HGPS cell (cell line): ENCODE results near the gene MC3R.

GRCh38 chr20:53597535-53598173, 4.0 kb upstream of the ZNF217 start:
- RRBS: no CpG with 5 or more reads among the region's 4 CpGs

GRCh38 chr20:53623048-53624342, 29.9 kb upstream of the ZNF217 start:
- RRBS: no CpG with 5 or more reads among the region's 17 CpGs

DNA sequence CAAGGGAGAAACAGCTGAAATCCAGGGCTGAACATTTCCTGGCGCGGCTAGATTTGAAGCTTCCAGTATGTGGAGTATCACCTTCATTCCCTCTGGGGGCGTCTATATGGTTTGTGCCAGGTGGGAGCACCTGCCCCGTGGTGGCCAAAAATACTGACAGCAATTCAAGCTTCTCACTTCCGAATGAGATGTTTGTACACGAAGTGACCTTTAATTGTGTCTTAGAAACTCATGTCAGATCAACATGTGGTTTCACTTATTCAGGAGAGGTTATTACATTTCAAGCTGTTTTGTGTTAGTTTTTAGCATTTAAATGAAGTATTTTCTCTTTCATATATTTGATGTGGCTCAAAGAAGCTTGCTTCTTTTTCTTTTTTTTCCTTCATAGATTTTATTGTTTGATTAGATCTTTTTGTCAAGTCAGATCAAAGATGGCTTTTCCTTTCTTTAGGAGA, 67.4 kb upstream of the ZNF217 start:
- RRBS: no CpG with 5 or more reads among the region's 6 CpGs

GRCh38 chr20:53696894-53697172, 103.2 kb upstream of the ZNF217 start:
- RRBS: no CpG with 5 or more reads among the region's 7 CpGs

DNA sequence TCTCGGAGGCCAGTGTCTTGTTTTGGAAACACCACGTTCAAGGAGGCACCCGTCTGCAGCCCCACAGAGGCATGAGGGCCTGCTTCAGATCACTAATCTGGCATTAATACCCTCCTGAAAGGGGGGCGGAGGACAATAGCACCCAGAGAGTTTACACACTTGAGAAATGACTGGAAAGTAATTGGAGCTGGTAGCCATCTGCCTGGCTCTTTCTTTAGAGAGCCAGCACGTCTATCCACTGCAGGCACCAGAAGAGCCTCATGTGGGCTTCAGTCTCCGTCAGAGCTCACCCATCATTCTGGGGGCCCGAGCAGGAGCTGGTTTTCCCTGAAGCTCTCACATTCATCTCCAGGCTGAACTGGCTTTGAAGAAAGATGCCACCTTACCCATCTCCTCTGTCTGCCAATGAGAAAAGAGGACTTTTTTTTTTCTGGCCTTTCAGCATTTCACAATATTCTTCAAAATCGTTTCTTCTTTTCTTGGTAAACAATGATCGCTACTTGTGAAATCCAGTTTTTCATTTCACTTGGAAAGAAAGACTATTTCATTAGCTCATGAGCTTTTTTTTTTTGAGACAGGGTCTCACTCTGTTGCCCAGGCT, 124.6 kb upstream of the ZNF217 start:
- RRBS: no CpG with 5 or more reads among the region's 9 CpGs

- RRBS: no CpG with 5 or more reads among the region's 5 CpGs
Measured at GRCh38 chr20:53767135-53767497, 173.5 kb upstream of the ZNF217 start.

DNA sequence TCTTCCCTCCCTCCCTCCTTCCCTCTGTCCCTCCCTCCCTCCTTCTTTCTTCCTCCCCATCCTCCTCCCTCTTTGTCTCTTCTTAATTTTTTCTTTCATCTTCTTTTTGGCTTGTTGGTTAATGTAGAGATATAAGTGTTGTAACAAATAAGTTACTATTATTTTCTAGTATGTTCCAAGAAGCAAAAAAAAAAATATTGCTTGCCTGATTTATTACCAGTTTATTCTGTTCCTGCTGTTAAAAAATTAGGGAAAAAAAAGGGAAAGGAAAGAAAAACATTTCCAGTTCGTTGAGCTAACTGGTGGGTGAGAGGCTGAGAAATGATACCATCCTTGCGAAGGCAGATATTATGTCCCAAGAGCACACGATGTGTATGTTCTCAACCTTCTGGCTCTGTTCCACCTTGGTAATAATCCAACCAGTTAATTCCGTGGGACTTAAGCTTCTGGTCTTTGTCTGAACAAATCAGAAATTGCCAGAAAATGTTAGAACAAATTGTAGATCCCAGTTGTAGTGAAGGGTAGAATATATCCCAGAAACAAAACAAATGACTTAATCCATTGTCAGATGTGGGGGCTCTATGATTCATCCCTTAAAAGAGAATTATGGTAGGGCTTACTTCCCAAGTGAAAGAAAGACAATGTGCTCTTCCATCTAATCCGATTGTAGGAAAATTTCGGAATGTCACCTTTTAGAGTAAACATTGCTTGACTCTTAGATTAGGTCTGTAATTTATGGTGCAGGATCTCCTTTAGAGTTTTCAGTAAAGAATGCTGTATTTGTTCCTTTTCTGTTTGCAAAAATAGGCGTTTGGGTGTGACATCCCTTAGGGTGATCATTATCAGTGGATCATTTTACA, 234.3 kb upstream of the ZNF217 start:
- RRBS: no CpG with 5 or more reads among the region's 7 CpGs

- RRBS: no CpG with 5 or more reads among the region's 11 CpGs
Measured at GRCh38 chr20:53835409-53836082, 234.8 kb downstream of the BCAS1 start.

- RRBS: no CpG with 5 or more reads among the region's 1 CpG
Measured at GRCh38 chr20:53842295-53842658, 228.1 kb downstream of the BCAS1 start.

DNA sequence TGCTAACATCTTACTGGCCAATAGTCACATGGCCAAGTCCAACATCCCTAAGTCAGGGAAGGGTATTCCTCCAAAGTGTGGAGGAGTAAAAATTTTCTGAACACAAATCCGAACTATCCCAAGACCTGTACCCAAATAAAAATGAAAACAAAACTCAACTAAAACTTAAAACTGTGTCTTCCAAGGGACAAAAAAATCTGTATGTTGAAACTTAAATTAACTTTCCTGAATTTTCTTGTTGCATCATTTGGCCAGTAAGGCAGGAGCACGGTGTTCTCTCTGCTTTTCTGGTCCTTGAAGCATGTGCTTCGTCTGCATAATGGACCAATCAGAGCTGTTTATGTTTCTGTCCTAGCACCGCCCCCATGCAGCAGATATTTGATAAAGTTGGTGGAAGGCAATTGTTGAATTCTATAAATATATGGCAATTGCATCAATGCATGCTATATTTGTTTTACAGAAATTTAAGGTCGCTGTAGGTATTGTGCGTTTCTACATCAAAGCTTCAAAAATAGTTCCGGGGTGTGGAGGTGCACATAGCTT, 206.5 kb downstream of the BCAS1 start:
- RRBS: 56% methylated on average over 1 of the region's 7 CpGs

DNA sequence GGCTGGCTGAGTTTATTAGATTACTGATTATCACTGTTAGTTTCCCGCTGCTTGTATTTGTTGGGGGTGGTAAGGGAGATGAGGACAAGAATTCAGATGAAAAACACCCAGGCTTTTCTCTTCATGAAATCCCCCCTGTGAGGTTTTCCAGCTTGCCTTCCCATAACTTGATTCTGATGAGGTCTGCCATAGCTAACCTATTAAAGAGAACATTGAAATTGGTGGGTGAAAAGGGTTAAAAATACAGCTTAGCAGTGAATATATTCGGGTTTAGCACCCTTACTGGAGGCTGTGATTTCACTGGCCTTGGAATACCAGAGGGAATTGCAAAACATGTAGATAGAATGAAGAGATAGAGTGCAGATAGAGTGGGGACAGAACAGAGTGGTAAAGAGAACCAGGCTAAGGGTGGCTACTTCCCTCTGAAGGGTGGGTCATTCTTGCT, 203.8 kb downstream of the BCAS1 start:
- RRBS: no CpG with 5 or more reads among the region's 2 CpGs

- RRBS: no CpG with 5 or more reads among the region's 3 CpGs
Measured at GRCh38 chr20:53870150-53870957, 200.0 kb downstream of the BCAS1 start.

DNA sequence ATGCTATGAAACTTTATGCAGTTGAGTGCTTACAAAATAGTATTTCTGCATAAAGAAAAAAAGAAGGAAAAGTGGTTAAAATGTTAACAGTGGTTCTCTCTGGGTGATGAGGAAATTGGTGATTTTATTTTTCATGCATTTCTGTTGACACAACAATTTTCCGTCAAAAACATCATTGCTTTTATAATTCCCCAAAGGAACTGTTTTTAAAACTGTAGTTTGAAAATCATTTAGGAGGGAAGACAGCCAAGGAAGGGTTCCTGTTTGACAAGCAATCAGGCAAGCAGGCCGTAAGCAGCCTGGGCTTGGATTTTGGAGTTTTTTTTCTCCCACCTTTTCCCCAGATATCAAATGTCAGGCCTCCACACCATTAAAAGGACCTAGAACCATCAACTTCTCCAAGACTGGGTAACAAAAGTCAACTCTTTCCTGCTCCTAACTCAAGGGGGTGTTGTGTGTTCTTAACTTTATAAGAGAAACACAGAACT, 146.8 kb downstream of the BCAS1 start:
- RRBS: no CpG with 5 or more reads among the region's 2 CpGs

GRCh38 chr20:53941913-53942683, 128.3 kb downstream of the BCAS1 start:
- RRBS: no CpG with 5 or more reads among the region's 9 CpGs

GRCh38 chr20:54028331-54029213, 41.8 kb downstream of the BCAS1 start:
- RRBS: 82% methylated on average over 6 of the region's 23 CpGs

GRCh38 chr20:54686653-54687061, 211.3 kb downstream of the DOK5 start:
- RRBS: no CpG with 5 or more reads among the region's 3 CpGs

DNA sequence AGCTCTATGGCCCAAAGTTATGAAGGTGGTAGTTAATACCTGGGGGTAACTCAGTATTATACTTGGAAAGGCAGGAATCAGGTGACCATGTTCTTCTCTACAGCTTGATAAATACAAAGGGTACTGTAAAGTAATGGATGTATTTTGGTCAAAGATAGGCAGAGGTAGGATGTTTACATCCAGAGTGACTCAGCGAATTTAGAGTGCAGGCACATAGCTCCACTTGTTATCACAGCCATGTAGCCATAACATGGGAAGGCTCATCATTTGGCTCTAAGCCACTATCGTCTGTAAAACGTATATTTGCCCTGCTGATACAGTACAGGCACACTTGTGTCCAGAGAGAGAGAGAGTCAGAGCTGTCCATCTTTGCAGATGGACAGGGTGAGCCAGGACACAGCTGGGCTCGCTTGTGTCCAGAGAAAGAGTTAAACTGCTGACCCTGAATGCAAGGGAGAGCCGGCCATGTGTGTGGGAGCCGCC, 618.9 kb downstream of the DOK5 start:
- RRBS: no CpG with 5 or more reads among the region's 6 CpGs

DNA sequence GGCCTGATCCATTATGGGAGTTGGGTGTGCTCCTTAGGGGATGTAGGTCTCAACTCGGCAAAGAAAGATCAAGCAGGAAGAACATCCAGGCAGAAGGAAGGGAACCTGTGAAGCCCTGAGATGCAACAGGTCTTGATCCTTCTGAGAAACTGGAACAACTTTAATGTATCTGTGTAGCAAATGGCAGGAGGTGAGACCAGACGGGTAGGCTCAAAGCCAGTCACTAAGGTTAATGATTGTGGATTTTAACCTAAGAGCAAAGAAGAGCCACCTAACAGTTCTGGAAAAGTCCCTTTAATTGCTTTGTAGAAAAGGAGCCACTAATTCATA, 326.4 kb downstream of the CBLN4 start:
- RRBS: no CpG with 5 or more reads among the region's 2 CpGs

- RRBS: no CpG with 5 or more reads among the region's 6 CpGs
Measured at GRCh38 chr20:56248549-56248934, at the start of gene MC3R. Gene MC3R, plus strand, starts transcription at chr20:56248732.

DNA sequence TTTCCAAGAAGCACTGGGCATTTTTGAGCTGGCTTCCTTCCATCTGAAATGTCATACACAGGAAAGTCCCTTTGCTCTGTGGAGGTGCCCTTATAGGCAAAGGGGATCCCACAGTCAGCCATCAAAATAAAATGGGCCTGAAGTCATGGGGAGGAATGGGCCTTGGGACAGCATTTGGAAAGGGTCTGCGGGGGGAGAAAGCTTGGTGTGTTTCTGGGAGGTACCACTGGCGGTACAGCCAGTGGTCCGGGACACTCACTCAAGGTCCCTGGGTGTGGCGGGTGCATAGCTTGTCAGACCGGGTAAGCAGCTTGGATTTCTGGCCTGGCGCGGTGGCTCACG, 25.6 kb upstream of the RTF2 start:
- RRBS: 94% methylated on average over 3 of the region's 8 CpGs